Left lung (tissue), 1 donor: ENCODE results near the genes ALDOA, CORO1A and ZNF747.

GRCh38 chr16:29994015-29994740, 1.2 kb downstream of the HIRIP3 start:
- PRO-cap: no peak

DNA sequence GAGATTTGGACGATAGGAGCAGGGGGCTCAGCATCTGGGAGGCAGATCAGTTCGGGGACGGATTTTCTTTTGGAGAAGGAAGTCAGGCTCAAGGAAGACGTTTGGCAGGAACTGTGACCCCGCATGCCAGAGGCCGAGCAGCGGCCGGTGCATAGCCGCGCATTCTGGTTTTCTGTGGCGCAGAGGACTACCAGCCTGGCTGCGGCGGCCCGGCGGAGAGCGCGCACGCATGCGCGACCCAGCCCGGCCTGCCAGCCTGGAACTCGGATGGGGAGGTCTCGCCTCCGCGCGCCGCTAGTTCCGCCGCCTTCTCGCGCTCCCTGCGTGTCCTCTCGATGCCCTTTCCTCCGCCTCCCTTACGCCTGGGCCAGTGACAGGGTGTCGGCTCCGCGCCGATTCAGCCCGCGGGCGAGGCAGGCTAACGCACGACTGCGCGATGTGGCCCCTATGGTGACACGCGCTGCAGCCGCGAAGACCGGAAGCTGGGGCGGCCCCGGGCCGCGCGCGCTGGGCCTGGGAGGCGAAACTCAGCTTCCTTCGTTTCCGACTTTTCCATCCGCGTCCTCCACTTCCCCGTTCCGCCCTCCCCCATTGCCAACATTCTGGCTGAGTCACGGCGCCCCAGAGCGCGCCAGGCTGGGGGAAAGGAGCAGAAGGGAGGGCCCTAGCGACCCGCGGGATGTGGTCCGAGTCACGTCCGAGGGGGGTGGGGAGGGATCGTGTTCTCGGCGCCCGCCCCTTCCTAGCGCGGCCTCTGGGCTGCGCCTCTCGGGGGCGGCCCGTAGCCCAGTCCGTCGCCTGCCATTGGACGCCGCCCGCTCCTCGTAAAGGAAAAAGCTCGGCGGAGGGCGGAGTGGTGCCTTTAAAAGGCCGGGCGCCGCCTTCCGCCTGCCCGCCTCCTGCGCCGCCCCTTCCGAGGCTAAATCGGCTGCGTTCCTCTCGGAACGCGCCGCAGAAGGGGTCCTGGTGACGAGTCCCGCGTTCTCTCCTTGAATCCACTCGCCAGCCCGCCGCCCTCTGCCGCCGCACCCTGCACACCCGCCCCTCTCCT, at the start of gene ALDOA:
ALDOA (plus strand) TSS at position 891 of the 1,051 bp plus-strand sequence.
- PRO-cap: bidirectional peak, plus-strand start at position 249 of the sequence, minus-strand start at position 250 of the sequence; bidirectional peak, plus-strand start at position 922 of the sequence, minus-strand start at position 593 of the sequence

GRCh38 chr16:30067174-30068056, 1.9 kb downstream of the ALDOA start:
- PRO-cap: no peak

DNA sequence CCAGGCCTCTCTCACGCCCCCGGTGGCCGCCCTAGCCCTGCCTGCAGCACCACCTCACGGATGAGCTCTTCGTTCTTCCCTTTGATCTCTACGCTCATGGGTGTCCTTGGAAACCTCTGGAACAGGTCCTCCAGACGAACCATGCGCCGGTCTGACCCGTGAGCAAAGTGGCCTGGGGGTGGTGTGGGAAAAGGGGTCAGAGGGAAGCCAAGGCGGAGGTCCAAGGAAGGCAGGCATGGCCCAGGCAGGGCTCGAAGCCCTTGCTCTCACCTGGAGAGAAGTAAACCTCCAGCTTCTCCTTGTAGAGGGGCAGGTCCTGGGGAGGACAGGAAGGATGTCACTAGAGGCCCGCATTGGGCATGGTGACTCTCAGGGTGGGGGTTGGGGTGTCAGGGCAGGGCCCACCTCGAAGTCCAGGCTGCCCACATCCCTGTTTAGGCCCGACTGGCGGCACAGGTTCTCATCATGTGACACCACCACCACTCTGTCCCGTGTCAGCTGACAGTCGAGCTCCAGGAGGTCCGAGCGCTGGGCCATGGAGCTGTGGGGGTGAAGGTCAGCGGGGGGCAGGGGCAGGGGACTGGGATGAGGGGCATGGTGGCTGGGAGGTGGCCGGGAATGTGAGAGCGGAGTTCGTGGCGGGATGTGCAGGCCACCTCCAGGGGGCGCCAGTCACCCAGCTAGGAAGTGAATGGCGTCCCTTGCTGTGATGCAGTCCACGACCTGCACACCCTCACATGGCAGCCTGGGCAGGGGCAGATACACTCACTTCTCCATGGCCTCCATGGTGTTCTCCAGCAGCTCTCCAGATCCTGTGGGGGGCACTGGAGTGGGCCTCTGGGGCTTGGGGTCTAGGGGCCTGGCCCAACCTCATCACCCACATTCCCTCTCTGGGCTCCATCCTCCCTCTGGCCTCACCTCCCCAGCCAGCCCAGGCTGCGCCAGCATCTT, 809 bp downstream of the GDPD3 start:
- PRO-cap: no peak

DNA sequence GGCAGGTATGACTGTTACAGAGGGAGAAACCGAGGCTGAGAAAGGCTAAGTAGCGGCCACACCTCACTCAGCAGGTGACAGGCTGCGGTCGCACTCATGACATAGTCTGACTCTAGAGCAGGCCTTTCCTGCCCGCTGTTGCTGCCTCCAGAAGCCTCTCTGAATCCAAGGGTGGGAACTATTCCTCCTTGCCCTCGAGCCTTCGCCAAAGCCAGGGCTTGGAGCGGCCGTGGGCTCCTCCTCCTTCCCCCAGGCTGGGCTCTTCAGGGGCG, 776 bp upstream of the CORO1A start:
- PRO-cap: bidirectional peak, plus-strand start at position 208 of the sequence, minus-strand start at position 161 of the sequence

DNA sequence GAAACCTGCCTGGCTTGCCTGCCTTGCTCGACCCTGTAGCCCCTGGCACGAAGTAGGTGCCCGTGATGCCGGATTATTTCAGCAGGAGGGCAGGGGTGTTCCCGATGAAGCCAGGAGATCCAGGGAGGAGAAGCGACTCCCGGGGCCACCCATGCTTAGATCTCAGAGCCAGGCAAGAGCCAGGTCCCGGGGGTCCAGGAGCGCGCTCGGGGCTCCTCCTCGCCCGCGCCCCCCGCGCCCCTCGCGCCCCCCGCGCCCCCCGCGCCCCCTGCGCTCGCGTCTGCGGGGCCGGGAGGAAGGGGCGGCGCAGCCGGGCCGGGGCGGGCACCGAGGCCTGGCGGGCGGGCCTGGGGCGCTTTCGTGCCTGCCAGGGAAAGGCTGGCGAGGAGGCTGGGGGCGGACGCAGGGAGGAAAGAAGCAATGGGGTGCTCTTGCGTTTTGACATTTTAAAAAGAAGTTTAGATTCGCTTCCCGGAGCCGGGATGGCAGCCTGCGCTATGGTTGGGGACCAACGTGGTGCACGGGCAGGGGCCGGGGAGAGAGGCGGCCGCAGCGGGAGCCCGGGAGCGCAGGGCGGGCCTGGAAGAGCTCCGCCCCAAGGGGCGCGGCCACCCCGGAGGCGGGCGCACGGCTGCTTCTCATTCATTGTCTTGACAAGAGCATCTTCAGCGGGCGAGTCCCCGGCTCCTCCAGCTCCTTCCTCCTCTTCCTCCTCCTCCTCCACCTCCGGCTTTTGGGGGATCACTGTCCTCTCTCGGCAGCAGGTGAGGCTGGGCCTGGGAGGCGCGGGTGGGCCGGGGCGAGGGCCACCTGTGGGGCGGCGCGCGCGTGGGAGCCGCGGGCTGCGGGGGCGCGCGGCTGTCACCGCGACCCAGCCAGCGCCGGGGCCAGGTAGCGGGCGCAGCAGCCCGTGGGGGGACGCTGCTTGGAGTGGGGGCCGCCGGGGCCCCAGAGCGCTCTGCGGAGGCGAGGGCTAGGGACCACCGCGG, at the start of gene CORO1A:
CORO1A (plus strand) TSS at position 641 of the 989 bp plus-strand sequence.
- PRO-cap: bidirectional peak, plus-strand start at position 361 of the sequence, minus-strand start at position 276 of the sequence; bidirectional peak, plus-strand start at position 645 of the sequence, minus-strand start at position 545 of the sequence

- PRO-cap: bidirectional peak, plus-strand start at chr16:30354665, minus-strand start at chr16:30354483
These were observed 729 bp downstream of the CD2BP2 start for GRCh38 chr16:30354312-30354846.

DNA sequence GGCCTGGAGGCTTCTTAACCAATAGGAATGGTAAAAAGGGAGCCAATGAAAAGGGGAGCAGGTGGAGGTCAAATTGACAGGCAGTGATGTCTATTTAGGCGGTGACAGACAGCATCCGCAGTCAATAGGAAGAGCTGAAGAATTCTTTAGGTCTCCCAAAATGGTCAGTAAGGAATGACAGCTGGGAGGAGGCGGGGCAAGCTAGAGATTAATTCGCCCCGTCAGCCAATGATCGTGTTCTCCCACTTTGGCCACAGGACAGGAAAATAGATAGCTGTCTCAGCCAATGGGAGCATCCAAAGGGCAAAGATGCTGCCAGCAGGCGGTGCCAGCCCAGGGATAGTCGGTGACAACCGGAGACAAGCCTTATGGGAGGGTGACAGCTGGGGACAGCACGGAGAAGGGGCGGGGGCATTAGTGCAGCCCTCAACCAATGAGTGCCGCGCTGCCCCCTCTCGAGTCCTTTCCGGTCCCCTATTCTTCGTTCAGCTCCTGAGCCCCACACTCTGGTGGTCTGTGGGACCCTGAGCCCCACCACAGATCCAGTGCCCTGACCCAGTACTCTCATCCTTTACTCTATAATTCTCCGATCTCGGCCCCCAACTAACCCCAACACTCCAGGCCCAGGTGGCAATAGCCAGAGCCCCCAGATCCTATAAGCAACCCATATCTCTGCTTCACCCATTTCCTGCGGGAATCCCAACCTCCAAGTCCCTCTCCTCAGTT, 711 bp upstream of the TBC1D10B start:
- PRO-cap: unidirectional peak, plus-strand start at position 369 of the sequence

GRCh38 chr16:30447539-30448140, 2.0 kb upstream of the SEPHS2 start:
- PRO-cap: no peak

DNA sequence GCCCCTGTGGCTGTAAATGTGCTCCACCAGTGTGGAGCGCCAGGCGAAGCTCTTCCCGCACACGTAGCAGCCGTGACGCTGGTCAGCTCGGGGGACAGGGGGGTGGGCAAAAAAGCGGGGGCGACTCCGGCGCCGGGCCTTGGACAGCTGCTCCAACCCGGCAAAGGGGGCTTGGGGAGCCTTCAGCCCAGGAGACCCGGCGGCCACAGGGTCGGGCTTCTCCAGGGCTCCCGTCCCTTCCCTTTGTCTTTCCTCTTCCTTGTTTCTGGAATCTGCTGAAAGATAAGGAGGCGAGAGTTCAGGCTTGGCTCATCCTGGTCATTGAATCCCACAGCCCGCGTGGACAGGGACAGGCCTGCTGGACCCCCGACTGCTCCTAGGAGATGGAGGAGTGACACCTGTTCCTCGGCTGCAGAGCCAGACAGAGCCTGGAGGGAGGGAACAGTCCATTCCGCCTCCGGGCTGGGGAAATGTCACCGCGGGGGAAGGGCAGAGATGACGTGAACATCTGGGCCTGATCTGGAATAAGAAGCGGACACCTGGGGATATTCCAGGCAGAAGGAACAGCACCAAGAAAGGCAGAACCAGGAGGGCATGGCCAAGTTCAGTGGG, 1.7 kb downstream of the ZNF747 start:
- PRO-cap: no peak

GRCh38 chr16:30534147-30535206, at the start of gene ZNF747:
ZNF747 (minus strand) TSS chr16:30534858.
- PRO-cap: bidirectional peak, plus-strand start at chr16:30534404, minus-strand start at chr16:30534439; bidirectional peak, plus-strand start at chr16:30535030, minus-strand start at chr16:30534608

DNA sequence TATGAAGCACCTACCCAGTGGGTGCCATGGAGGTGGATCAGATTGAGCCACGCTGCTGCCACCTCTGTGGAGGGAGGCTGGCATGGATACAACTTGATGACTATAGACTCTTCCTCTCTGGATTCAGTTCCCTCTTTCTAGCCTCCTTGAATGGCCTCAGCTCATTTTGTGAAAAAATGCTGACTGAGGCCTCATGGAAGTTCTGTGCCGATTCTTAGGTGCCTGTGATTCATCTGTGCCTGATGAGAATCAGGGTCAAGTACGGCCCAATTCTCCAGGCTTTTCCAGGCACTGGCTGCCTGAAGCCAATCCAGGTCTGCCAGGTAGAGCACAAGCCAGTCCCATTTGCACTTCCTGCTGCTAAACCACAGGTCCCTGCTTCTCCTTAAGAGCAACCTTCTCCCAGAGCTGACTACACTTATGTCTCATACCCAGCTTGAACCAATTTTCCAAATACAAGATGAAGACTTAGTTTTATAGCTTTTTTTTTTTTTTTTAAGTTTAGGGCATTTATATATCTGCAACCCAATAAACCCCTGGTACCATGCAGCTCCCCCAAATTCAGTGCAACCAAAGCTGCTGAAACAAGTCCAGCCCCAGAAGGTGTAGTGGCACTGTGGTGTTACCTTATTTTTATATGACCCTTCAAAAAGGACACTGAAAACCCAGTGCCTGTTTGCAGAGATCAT, 7.2 kb downstream of the ZNF689 start:
- PRO-cap: no peak

DNA sequence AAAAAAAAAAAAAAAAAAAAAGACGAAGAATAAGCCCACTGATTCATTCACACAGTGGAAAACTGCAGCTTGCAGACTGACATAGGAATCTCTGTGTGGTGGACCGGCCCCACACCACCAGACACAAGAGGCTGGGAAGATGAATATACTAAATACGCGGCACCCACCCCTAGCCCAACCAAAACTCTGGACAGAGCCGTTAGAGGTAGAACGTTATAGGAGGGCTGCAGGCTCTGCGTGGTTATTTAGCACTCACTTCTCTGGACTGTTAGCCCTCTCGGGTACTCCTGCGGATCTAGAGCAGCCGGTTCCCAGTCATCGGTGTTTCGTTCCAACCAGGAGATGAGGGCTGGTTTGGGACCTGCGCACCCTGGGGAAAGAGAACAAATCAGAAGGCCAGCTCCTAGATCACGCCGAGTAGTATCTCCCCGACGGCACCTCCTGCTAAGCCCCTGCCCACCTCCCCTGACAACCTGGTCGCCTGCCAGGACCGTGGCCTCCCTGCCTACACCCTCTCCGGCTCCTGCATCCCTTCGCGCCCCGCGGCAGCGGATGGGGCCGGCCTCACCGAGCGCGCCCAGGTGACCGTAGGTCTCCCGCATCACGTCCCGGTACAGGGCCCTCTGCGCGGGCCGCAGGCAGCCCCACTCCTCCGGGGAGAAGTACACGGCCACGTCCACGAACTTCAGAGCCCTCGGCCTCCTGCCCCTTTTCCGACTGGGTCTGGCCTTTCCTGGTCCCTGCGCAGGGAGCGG, 743 bp downstream of the ZNF689 start:
- PRO-cap: bidirectional peak, plus-strand start at position 528 of the sequence, minus-strand start at position 320 of the sequence

GRCh38 chr16:30649599-30650073, 1.1 kb upstream of the PRR14 start:
- PRO-cap: unidirectional peak, plus-strand start at chr16:30649881

- PRO-cap: no peak
These were observed 8.1 kb downstream of the SRCAP start for GRCh38 chr16:30707083-30707444.

DNA sequence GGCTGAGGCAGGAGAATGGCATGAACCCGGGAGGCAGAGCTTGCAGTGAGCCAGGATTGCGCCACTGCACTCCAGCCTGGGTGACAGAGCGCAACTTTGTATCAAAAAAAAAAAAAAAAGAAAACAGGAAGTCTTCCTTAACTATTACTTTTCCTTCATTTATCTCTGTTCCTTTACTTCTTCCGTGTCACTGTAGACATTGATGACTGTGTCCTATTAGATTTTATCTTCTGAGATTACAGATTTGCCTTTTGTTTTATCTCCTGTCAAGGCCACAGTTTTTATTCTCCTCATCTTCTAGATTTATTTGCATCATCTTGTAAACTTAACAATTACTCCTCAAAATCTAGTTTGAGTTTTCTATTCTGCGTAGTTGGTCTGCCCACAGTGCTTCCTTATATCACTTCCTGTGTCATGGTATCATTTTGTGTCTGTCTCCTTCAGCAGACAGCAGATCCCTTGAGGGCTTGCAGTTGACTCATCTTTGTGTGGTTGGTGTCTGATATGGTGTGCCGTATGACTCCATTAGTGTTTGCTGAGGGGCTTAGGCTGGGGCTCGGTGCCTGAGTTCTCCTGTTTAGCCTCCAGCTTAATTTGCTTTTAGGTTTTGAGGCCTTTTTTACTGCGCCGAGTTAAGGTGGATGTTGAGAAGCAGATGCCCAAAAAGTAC, 16.6 kb downstream of the SRCAP start:
- PRO-cap: no peak

DNA sequence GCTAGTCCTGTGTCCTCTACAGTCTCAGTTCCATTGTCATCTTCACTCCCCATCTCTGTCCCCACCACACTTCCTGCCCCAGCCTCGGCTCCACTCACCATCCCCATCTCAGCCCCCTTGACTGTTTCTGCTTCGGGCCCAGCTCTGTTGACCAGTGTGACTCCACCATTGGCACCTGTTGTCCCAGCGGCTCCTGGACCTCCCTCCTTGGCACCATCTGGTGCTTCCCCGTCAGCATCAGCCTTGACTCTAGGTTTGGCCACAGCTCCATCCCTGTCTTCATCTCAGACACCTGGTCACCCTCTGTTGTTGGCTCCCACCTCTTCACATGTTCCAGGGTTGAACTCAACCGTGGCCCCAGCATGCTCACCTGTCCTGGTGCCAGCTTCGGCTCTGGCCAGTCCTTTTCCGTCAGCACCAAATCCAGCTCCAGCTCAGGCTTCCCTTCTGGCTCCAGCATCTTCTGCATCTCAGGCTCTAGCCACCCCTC, 16.7 kb upstream of the TMEM265 start:
- PRO-cap: no peak

DNA sequence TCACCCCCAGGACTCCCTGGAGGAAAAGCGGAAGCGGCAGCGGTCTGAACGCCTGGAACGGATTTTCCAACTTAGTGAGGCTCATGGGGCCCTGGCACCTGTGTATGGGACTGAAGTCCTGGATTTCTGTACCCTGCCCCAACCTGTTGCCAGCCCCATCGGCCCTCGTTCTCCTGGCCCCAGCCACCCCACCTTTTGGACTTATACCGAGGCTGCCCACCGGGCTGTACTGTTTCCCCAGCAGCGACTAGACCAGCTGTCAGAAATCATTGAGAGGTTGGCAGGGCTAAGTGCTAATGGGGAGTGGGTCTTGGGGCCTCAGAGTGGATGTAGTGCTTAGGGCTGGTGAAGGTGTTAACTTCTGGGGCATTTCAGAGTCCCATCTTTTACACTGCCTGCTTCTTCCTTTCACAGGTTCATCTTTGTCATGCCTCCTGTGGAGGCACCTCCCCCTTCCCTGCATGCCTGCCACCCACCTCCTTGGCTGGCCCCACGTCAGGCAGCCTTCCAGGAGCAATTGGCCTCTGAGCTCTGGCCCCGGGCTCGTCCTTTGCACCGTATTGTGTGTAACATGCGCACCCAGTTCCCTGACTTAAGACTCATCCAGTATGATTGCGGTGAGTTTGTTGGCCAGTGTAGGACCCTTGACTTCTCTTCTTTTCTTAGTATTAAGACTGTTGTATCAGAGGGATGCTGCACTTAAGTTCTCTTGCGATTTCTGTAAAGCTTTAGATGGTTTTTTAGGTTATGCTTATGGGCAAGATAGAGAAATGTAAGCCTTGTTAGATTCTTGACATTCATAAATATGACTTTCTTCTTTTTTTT, 11.3 kb upstream of the TMEM265 start:
- PRO-cap: no peak

DNA sequence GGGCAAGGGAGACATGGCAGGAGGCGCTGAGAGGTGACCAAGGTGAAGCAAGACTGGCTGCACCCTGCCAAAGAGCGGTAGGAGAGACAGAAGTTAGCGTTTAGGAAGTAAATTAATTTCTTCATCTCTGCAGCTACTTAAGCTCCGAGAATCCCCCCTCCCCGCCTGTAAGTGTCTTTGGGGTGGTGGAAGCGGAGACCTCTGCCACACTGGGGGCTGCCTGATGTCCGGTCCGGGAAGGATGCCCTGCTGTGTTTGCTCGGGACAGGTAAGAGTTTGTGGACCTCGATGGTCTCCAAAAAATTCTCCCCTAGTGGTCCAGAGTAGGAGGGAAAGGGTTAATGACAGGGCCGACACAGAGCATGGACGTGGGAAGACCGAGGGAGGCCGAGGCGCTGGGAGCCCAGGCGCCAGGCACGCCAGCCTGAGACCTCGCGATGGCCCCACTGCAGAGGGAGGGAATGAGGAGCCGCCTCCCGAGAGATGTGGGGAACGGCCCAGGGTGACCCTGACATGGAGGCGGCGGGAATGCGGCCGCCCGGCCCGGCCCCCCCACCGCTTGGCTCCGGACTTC, 845 bp downstream of the ZNF629 start:
- PRO-cap: unidirectional peak, plus-strand start at position 427 of the sequence

- PRO-cap: no peak
These were observed 1.5 kb upstream of the ORAI3 start for GRCh38 chr16:30947291-30947782.